Mesothelial cell of epicardium (in vitro differentiated cells): ENCODE measurements around the genes SLC19A3, SCYGR7 and DNER.

DNA sequence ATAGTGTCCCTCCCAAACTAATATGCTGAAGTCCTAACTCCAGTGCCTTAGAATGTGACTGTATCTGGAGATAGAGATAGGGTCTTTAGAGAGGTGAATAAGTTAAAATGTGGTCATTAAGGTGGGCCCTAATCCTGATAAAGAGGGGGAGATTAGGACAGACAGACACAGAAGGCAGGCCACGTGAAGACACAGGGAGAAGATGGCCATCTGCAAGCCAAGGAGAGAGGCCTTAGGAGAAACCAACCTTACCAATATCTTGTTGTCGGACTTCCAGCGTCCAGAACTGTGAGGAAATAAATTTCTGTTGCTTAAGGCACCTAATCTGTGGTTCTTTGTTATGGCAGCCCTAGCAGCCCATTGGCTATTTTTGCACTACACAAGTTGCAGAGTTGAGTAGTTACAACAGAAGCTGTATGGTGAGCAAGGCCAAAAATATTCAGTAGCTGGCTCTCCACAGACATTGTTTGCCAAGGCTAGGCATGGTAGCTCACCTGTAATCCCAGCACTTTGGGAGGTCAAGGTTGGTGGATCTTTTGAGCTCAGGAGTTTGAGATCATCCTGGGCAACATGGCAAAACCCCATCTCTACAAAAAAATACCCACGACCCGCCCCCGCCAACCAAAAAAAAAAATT is 27.0 kb upstream of the SCYGR1 start:
- PRO-cap, result no peak

- PRO-cap, result no peak
Observed at GRCh38 chr2:227451204-227451719, 20.7 kb upstream of the AGFG1 start.

GRCh38 chr2:227503971-227504561 is 32.1 kb downstream of the AGFG1 start:
- PRO-cap, result no peak

GRCh38 chr2:227507778-227508282 is 35.9 kb downstream of the AGFG1 start:
- PRO-cap, result no peak

DNA sequence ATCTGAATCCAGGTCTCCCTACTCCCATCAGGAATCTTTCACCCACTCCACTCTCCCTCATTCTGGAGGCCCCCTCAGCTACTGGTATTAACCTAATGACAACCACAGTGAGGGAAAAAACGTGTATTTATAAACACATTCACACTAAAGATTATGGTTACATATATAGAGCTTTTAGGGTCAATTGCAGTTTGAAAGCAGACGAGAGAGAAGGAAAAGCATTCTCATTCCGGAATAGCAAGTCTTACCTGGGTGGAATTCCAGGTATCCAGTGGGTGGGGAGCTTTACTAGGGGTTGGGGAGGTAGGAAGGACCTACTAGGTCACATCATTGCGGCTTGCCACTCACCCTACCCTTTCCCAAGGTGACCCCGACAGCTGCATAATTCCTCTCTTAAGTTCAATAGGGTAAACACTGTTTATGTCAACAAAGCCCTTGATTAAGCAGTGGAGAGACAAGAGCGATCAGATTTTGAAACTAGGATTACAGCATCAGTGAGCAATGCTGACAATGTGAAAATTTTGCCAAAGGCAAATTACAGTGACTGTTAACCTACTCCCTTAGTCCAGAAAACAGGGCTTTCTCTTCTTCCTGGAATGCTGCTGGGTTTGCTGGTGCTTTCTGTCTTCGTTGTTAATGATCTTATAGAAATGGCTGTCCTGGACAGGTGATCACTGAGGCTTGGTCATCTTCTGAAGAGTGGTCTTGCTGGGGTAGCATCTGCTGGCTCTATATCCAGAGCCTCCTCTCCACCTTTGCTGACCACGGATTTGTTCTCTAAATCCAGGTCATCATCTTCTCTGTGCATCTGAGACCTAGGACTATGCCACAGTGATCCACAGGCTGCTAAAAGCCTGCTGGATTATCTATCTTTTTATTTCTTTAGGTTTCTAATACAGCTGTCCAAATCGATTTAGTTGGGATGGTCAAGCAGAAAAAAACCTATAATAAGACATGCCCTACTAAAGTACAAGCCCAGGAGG is 14.5 kb downstream of the SLC19A3 start:
- PRO-cap, result no peak

DNA sequence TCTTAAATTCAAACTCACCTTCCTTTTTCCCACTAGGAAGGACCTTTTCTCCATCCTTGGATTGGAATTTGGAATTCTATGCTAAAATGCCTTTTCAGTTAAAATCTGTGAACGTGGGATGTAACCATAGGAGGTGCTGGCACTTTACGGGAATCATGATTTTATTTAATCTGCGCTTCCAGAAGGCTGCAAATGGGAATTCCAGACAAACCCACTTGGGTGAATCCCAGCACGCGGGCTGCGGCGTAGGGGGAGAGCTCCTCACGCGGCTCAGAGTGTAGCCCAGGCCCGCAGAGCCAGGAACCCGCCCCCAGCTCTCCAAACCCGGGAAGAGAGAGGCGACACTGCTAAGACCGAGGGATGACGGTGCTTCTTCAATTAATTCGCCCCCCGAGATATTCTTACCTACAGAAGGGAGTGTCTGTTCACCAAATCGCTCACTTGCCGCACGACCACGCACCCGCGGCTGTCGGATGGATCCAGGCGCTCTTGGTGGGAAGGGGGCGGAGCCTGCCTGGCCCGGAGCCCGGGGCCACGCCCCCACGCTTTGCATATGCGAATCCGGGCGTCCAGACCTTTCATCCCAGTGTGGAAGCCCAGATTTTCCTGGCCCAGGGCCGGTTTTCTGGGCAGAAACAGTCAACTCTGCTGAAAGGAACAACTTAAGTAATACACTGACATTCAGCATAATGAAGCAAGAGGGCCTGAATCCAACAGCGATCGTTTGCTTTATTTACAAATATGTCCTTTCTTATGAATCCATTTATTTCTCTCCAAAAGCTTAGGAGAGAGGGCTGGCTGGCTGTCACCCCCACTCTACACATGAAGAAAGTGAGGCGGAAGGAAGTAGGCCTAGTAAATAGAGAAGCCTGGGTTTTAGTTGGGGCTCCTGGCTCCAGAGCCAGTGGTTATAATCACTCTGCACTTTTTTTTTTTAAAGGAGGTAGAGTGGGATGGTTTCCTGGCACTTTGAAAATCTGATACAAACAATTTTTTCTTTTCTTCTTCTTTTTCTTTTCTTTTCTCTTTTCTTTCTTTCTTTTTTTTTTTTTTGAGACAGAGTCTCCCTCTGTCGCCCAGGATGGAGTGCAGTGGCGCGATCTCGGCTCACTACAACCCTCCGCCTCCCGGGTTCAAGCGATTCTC is at the start of gene SLC19A3:
Gene SLC19A3 (minus strand): TSS at position 491 of the 1,146 bp plus-strand sequence.
- PRO-cap, result unidirectional peak, minus-strand start at position 491 of the sequence

DNA sequence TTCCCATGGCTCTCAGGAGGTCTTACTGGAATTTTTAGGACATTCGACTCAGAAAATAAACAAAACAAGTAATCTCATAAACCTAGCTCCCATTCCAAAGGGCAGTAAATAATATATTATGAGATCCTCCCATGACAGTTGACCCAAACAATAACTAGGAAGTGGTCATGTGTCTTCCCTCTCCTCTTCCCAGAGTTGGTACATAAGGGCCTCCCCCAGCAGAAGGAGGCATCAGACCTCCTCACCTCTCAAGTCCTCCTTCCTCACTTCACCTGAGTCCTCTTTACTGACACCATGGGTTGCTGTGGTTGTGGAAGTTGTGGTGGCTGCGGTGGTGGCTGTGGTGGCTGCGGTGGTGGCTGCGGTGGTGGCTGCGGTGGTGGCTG is at the start of gene SCYGR7:
Gene SCYGR7 (plus strand): TSS at position 295 of the 386 bp plus-strand sequence.
- PRO-cap, result no peak

DNA sequence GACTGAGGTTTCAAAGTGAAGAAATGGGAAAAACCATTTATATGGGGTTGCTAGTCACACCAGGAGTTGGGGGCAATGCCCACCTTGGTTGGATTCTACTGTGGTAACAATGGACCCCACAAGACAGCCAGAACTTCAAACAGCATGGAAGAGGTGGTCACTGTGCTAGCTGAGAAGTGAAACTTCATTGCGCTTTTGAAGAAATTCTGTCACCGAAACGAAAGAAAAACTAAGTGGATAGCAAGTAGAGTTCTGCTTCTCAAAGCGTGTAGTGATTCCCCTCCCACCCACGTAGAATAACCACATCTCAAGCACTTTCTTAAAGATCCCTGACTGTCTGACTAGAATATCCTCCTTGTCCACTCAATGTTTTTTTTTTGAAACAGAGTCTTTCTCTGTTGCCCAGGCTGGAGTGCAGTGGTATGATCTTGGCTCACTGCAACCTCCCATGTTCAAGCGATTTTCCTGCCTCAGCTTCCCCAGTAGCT is 30.2 kb upstream of the CCL20 start:
- PRO-cap, result no peak

DNA sequence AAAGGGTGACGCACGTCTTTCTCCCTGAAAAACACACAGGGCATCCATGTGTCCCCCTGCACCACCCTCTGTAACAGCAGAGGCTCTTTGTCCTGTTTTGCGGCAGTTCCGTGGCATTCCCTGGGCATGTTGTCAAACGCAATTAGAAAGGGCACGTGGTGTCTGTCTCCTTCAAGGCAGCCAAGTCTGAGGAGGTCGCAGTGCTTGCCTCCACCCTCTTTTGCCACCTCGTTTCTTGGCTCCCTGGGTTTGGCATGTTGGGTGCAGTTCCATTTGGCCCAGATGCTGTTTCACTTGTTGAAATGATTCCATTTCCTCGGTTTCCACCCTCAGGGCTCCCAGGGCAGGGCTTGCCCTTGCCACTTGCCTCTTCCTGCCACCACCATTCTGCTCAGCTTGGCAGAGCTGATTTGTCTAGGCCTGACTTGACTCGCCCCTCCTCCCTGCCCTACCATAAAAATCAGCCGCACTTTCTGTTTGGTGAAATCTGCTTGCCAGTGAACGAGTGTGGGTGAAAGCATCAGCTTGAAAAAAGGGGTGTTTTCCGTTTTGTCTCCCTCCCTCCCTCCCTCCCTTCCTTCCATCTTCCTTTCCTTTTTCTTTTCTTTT is 12.5 kb downstream of the CCL20 start:
- PRO-cap, result no peak

- PRO-cap, result no peak
Observed at GRCh38 chr2:229060306-229060787, 210.7 kb downstream of the PID1 start.

GRCh38 chr2:229183616-229183938 is 87.5 kb downstream of the PID1 start:
- PRO-cap, result no peak

- PRO-cap, result no peak
Observed at GRCh38 chr2:229201257-229201940, 69.7 kb downstream of the PID1 start.

- PRO-cap, result no peak
Observed at GRCh38 chr2:229231392-229232289, 39.4 kb downstream of the PID1 start.

DNA sequence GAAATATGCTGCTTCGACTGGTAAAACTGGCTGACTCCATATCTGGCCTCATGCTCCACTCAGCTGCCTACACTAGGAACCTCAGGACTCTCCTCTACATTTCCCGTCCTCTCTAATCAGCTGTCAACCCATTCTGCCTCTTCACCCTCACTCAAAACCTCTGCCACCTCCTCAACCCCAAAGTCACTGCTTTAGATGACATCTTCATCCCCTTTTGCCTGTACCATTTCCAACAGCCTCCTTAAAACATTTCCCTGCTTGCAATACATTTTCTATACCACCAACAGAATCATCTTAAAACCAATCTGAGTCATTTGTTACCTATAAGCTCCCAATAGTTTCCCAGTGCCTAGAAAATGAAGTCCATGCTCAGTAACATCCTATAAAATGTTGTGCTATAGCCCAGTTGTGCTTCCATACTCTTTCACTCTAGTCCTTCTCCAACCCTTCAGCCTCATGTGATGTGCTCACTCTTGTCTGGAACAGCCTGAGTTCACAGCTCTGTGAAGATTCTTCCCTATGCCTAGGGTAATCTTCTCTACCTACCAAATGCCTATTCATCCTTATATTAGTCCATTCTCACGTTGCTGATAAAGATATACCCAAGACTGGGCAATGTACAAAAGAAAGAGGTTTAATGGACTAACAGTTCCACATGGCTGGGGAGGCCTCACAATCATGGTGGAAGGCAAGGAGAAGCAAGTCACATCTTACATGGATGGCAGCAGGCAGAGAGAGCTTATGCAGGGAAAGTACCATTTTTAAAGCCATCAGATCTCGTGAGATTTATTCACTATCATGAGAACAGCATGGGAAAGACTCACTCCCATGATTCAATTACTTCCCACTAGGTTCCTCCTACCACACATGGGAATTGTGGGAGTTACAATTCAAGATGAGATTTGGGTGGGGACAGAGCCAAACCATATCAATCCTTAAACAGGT is 28.4 kb downstream of the PID1 start:
- PRO-cap, result no peak

GRCh38 chr2:229255705-229256462 is 15.2 kb downstream of the PID1 start:
- PRO-cap, result no peak

DNA sequence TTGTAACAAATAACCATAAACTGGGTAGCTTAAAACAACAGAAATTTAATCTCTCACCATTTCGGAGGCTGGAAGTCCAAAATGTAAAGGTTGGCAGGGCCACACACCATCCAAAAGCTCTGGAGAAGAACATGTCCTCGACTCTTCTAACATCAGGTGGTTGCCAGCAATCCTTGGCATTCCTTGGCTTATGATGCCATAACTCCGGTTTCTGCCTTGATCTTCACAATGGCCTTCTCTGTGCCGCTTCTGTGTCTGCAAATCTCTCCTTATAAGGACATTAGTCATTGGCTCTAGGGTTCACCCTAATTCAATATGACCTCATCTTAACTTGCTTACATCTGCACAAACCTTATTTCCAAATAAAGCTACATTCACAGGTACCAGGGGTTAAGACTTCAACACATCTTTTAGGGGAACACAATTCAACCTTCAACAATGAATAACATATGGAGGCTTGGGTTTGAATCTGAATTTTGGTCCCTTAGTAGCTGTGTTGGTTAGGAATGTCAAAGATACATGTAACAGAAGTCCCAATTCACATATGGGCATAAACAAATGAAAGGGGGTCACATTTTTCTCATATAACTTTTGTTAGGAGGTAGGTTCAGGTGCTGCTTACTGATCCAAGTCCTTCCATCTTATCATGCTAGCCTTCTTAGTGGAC is 8.3 kb downstream of the PID1 start:
- PRO-cap, result no peak

GRCh38 chr2:229300713-229300982 is 29.6 kb upstream of the PID1 start:
- PRO-cap, result no peak

DNA sequence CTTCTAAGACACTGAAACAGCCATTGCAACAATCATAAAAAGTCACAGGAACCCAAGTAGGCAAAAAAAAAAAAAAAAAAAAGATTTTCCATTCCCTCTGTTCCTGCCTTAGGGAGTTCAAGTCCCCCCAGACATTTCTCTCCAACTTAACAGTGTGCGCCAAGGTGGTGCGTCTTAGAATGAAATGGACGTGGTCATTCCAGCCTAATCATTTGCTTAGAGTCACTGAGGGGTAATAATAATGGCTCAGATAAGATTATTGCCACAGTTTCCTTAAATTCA is 171.7 kb downstream of the DNER start:
- PRO-cap, result no peak

- PRO-cap, result no peak
Observed at GRCh38 chr2:229714096-229714839, at the start of gene DNER. TSS of gene DNER (minus strand) at chr2:229714555.

- PRO-cap, result no peak
Observed at GRCh38 chr2:230124071-230124602, 55.4 kb upstream of the SLC16A14 start.